H7 (cell line): ENCODE results near the genes PARP4, PABPC3 and AMER2.

GRCh38 chr13:24185457-24186285 is 25.2 kb downstream of the SPATA13 start:
- RAMPAGE, long total RNA: no peak

DNA sequence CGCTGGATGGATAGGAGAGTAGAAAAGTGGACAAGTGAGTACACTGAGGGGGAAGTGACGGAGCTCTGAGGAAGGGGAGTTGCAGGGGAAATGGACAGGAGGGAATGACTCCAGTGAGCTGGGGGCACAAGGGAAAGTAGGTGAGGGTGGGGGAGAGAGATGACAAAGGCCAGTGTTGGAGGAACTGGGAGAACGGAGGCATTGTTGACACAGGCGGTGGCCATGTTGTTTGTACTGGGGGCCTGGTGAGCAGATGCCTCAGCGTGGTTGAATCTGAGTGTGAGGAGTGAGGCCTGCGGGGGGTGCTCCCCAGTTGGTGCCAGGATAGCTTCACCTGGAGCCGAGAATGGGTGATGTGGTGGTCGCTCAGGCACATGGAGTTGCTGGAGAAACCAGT is 32.6 kb downstream of the SPATA13 start:
- RAMPAGE, long total RNA: no peak

GRCh38 chr13:24256527-24256776 is 52.9 kb upstream of the C1QTNF9 start:
- RAMPAGE, long total RNA: no peak

- RAMPAGE, long total RNA: no peak
Observed at GRCh38 chr13:24307045-24308117, 2.0 kb upstream of the C1QTNF9 start.

- RAMPAGE, long total RNA: no peak
Observed at GRCh38 chr13:24348756-24349481, 39.5 kb downstream of the C1QTNF9 start.

- RAMPAGE, long total RNA: no peak
Observed at GRCh38 chr13:24439937-24440198, 72.7 kb downstream of the PARP4 start.

DNA sequence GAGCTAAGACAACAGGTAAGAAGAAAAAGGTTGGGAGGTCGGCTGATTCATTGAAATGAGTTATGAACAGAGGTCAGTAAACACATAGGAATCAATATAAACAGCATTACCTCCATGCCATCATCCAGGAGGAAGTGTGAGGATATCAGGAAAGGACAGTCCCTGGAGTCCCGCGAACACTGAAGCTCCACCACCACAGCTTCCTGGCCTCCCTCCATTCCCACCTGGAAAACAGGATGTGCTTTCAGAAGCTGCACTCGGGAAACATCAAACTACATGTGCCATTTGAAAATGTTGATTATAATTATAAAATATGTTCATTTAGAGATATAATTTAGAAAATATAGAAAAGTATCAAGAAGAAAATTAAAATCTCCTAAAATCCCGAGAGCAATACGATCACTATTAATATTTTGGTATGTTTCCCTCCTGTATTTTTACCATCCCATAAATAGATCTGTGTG is 14.5 kb downstream of the PARP4 start:
- RAMPAGE, long total RNA: no peak

DNA sequence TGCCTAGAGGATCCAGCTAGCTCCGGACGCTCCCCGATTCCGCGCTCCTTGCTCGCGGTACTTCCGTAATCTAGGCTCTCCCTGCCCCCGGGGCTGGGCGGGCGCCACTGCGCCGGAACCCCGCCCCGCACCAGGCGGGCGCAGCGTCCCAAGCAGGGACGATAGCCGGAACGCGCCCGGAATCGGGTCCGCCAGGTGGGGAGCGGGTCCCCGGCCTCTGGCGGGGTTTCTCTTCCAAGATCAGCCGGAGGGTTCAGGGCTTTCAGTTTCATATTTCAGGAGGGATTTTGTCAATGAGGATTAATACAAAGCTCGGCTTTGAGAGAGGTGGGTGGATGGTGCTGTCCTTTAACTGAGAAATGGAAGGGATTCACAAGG is at the start of gene PARP4:
PARP4 (minus strand) TSS at position 72 of the 378 bp plus-strand sequence.
- RAMPAGE, long total RNA: start-site peak on the minus strand centred at position 45 of the sequence, 8 bp wide, 91 reads

DNA sequence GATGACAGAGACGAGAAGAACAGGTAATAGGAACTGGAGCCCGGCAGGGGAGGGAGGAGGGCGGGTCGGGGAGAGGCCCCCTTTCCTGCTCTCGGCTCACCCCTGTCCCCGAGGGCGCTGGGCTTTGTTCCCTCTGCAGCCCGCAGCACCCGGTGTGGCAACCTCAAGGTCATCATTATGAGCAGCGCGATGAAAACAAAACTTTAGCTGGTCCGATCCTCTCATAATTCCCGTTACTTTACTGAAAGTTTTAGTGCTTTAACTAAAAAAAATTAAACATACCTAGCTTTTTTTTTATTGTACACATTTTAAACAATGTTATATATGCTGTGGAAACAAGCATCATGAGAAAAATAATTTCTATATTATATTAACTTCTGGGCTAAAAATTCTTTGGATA is 29.6 kb upstream of the PARP4 start:
- RAMPAGE, long total RNA: no peak

GRCh38 chr13:24606015-24606385 is 74.2 kb upstream of the ATP12A start:
- RAMPAGE, long total RNA: no peak

DNA sequence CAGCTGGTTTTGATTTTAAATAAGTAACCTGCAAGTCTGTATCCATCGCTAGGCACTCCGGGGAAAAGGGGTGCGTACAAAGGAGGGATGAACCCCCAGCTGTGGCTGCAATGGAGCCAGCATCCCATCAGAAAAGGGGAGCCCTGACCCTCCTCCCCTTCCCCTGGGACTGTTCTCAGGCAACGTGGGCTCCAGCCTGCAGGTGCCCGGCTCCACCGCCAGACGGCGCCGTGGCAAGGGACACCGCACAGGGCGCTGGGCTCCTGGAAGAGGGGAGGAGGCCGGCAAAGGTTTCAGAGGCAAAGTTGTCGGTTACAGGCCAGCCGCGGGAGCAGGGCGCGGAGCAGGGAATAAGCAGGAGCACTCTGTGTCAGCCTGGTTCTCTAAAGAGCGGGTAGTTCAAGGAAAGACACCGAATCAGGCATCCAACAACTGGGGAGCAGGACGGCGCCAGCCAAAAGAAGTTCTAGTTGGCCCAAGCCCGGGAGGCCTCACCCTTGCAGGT is 53.1 kb upstream of the ATP12A start:
- RAMPAGE, long total RNA: no peak

GRCh38 chr13:24764318-24764618 is 299 bp downstream of the RNF17 start:
- RAMPAGE, long total RNA: no peak

DNA sequence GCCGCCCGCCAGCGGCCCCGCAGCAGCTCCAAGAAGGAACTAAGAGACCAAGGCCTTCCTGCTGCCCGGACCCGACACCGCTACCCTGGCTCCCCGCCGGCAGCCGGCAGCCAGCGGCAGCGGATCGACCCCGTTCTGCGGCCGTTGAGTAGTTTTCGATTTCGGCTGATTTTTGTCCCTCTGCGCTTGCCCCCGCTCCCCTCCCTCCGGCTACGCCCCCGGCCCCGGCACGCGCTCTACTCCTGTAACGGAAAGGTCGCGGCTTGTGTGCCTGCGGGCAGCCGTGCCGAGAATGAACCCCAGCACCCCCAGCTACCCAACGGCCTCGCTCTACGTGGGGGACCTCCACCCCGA is at the start of gene PABPC3:
PABPC3 (plus strand) TSS at position 230 of the 354 bp plus-strand sequence.
- RAMPAGE, long total RNA: no peak

DNA sequence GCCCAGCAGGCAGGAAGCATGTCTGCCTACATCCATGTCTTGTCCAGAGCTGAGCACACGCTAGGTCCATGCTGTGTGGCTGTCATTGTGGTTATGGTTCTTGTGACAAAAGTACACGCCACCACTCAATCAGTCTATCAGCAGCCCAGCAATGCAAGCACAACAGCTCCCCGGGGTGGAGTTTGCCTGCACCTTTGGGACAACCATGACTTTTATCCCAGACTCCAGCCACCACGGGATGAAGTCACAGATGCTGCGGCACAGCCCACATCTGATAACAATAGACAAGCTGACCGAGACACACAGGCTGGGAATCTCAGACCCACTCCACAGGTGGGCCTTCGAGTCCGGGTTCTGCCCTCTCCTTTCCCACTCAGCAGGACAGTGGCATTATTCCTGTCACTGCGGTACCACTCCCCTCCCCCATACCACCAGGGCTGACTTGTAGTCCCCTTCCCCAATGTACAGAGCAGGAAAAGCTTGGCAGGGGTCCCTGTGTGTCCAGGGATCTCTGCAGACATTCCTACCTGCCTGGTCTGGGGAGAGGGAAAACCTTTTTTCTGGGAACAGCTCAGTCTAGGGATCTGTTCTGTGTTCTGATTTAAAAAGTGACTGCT is at the start of gene AMER2:
AMER2 (minus strand) TSS at position 188 of the 617 bp plus-strand sequence.
- RAMPAGE, long total RNA: no peak

DNA sequence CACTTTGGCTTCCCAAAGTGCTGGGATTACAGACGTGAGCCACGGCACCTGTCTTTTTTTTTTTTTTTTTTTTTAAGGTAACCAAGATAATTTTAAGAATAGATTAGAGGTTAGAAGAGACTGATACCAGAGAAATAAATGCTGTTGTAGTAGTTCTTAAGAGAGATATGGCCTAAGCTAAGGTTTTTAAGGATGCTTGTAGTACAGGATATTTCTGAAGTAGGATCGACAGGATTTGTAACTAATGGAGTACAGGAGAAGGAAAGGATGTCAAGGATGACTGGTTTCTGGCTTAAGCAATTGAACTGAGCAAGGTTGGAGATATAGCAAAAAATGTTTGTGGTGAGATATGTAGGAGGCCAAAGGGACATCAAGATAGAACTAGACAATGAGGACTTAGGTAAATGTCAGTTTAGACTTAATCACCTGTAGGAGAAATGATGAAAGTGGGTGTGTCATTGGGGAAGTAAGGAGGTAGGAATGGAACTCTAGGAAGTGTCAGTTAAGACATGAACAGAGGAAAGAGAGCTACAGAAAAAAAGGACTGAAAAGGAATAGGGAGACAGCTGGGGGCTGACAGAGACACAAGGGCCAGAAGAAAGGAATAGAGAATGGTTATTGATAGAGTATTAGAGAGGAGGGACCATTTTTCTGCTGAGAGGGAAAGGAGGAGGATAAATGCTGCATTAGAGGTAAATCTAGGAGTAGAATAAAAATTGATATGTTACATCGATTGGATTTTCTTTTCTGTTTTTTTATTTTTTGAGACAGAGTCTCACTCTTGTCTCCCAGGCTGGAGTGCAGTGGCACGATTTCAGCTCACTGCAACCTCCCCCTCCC is 10.4 kb downstream of the NUP58 start:
- RAMPAGE, long total RNA: no peak

DNA sequence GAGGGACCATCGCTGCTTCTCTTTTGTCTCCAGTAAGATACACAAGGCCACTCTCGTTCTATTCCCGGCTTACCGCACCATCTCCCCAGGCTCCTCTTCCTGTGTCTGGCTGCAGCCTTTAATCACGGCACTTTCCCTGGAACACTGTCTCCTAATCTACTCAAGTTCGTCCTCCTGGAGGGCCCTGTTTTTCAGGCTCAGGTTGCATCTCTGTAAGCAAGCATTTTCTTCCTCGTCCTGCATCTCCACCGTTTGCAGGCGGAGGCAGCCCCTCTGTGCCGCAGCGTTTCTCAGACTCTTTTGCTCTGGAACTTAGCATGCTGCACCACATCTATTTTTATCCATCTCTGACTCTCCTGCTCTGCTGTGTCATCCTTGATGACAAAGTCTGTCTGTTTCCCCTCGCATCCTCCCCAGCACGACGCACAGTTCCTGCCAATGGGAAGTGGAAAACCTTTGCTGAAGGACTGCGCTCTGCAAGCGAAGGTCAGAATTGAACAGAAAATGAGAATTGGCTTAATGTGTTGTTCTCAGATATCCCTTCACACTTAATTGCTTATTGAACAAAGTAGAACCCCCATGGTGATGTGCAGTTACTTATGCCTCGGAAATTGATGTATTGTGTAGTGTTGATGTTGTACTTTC is 117.5 kb downstream of the ATP8A2 start:
- RAMPAGE, long total RNA: no peak

DNA sequence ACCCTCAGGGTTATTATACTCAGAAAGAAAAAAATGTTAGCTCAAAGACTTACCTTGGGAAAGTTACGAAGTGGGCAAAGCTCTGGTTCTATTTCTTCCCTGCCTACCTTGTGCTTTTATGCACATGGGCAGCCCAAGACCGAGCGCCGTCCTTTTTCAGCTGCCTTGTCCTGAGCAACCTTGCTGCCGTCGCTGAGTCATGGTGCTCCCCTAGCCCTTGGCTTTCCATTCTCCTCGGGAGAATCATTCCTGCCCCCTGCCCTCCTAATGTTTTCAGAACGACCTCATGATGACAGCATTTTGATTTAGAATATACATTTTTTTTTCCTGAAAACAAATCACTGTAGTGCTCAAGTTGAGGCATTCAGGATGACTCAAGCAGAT is 279.9 kb downstream of the SHISA2 start:
- RAMPAGE, long total RNA: no peak

DNA sequence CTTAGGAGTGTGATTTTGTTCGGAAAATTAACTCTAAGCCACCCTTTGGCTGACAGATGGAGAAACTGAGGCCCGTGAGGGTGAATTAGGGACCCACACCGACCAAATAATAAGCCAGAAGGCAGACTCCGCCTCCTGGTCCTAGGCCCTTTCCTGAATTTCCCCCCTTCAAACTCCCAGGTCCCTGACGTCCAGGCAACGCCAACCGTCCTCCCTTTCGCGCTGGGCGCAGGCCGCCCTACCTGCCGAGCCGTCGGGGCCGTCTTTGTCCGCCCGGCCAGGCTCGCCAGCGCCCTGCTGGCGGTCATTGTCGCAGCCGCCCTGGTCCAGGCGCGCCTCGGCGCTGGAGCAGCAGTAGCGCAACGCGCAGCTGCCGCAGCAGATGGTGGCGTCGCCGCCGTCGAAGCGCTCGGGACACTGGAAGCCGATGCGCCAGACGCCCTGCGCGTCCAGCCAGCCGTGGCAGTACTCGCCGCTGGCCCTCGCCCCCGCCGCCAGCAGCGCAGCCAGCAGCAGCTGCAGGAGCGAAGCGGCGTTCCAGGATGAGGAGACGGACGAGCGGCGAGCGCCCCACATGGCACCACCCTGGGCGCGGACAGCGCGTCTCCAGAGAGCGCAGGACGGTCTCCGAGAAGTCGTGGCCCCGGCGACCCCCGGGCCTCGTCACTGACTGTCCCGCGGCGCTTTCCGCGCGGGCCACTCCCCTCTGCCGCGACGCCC is 1.3 kb downstream of the SHISA2 start:
- RAMPAGE, long total RNA: no peak

GRCh38 chr13:26187013-26187448 is 35.1 kb downstream of the RNF6 start:
- RAMPAGE, long total RNA: no peak

- RAMPAGE, long total RNA: no peak
Observed at GRCh38 chr13:26220433-26221076, 1.6 kb downstream of the RNF6 start.